Right lobe of liver (tissue), 4 donors: ENCODE data around the genes ITCH and NFS1.

DNA sequence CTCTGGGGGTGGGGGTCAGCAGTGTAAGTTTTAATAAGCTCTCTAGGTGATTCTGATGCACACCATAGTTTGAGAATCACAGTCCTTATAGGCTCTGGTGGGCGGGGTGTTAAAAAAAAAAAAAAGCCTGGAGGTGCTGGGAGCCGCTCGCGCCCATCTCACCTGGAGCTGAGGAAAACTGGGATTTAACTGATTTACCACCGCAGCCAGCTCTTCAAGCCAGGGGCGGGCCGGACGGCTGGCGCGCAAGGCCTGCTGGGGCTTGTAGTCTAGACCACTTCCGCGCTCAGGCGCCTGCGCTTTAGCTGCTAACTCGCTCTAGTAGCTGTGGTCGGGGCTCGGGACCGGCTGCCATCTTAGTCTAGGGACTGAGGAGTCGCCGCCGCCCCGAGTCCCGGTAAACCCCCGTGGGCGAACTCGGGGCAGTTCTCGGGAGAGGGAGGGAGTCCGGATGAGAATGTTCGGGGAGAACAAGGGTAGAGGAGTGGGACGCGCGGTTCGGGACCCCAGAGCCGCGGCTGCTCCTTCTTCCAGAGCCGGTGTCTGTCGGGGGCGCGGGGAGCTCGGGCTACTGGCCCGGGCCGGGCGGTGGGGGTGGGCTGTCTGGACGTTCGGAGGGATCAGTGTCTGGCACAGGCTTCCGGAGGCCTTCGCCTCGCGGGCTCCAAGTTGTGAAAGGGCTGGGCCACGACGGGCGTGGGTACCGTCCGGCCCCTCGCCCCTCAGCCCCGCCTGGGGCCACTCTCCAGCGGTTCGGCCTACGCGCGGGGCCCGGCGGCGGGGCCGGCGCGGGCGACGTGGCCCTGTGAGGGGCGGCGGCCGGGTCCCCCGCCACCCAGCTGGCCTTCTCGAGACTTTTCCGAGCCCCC, at the start of gene ITCH:
Gene ITCH (plus strand): TSS at position 321 of the 869 bp plus-strand sequence.
- PRO-cap, 4 experiments, result peak in 4 of 4 experiments; most common plus-strand start position 321 of the sequence (in 2); most common minus-strand start position 170 of the sequence (in 3)
- RAMPAGE, long total RNA, 2 experiments, result start-site peak on the plus strand in 2 of 2 experiments, centred at positions 342 to 351 of the sequence, 835 to 1,524 reads per replicate

- PRO-cap, 4 experiments, result no peak in any of the 4 experiments
- RAMPAGE, long total RNA, 2 experiments, result no peak in any of the 2 experiments
Observed at GRCh38 chr20:34431340-34431735, 68.3 kb downstream of the ITCH start.

- PRO-cap, 4 experiments, result no peak in any of the 4 experiments
- RAMPAGE, long total RNA, 2 experiments, result no peak in any of the 2 experiments
Observed at GRCh38 chr20:34522848-34523457, 6.7 kb downstream of the DYNLRB1 start.

DNA sequence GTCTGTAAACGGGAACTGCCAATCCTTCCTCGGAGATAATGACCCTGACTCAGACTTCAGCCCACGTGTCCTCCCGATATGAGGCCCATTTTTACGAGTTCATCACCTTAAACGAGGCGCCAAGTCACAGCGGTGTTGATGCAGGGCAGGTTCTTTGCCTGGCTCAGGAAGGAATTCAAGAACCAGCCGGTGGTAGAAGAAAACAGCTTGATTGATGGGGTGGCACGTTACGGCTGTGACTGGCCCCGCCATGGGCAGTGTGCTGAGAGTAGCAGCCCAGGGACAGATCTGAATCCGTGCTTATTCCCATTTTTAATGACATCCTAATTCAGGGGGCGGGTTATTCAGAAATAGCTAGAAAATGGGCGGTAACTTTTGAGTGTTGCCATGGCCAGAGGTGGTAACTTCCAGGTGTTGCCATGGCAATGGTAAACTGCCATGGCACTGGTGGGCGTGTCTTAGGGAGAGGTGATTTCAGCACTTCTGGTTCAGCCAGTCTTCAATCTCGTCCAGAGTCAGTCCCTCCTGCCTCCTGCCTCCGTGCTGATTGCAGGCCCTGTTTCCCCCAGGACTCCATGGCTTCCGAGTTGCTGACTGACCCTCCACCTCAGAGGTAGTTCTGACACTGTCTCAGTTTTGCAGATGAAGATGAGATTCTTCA, 9.1 kb upstream of the MAP1LC3A start:
- PRO-cap, 4 experiments, result no peak in any of the 4 experiments
- RAMPAGE, long total RNA, 2 experiments, result no peak in any of the 2 experiments

GRCh38 chr20:34581489-34582451, 23.3 kb downstream of the MAP1LC3A start:
- PRO-cap, 4 experiments, result no peak in any of the 4 experiments
- RAMPAGE, long total RNA, 2 experiments, result no peak in any of the 2 experiments

- PRO-cap, 4 experiments, result no peak in any of the 4 experiments
- RAMPAGE, long total RNA, 2 experiments, result no peak in any of the 2 experiments
Observed at GRCh38 chr20:34714309-34715020, 10.3 kb downstream of the TP53INP2 start.

GRCh38 chr20:34715359-34715702, 11.2 kb downstream of the TP53INP2 start:
- PRO-cap, 4 experiments, result no peak in any of the 4 experiments
- RAMPAGE, long total RNA, 2 experiments, result no peak in any of the 2 experiments

GRCh38 chr20:34873981-34874406, 1.3 kb upstream of the GGT7 start:
- PRO-cap, 4 experiments, result peak in 2 of 4 experiments; most common plus-strand start chr20:34874211 (in 1)
- RAMPAGE, long total RNA, 2 experiments, result no peak in any of the 2 experiments

GRCh38 chr20:34953047-34953549, 2.5 kb downstream of the GSS start:
- PRO-cap, 4 experiments, result no peak in any of the 4 experiments
- RAMPAGE, long total RNA, 2 experiments, result no peak in any of the 2 experiments

- PRO-cap, 4 experiments, result no peak in any of the 4 experiments
- RAMPAGE, long total RNA, 2 experiments, result no peak in any of the 2 experiments
Observed at GRCh38 chr20:35020416-35020959, 64.8 kb downstream of the MYH7B start.

GRCh38 chr20:35253020-35253407, 24.9 kb downstream of the MMP24OS start:
- PRO-cap, 4 experiments, result no peak in any of the 4 experiments
- RAMPAGE, long total RNA, 2 experiments, result no peak in any of the 2 experiments

DNA sequence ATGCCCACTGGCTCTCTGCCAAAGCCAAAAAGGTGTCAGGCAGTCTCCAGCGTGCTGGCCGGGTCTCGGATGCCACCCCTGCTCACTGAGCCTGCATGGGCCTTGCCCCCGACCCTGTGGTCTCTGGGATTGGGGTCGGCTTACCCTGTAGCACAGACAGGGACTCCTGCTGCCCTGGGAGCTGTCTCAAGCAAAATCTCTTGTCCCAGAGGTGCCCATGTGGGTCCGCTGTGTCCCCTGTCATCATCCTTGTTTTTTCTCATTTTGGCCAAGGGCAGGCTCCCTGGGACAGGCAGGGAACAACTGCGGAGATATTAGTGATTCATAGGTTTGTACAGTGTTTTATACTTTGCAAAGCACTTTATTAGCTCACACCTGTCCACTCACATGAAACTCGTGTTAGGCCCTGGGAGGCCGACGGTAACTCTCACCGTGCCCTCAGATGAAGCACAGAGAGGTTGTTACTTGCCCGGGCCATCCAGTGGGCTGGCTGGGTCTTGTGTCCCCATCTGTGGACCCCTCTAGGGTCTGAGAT, 1.8 kb downstream of the MMP24OS start:
- PRO-cap, 4 experiments, result no peak in any of the 4 experiments
- RAMPAGE, long total RNA, 2 experiments, result no peak in any of the 2 experiments

GRCh38 chr20:35276547-35277068, 1.3 kb downstream of the MMP24OS start:
- PRO-cap, 4 experiments, result no peak in any of the 4 experiments
- RAMPAGE, long total RNA, 2 experiments, result no peak in any of the 2 experiments

DNA sequence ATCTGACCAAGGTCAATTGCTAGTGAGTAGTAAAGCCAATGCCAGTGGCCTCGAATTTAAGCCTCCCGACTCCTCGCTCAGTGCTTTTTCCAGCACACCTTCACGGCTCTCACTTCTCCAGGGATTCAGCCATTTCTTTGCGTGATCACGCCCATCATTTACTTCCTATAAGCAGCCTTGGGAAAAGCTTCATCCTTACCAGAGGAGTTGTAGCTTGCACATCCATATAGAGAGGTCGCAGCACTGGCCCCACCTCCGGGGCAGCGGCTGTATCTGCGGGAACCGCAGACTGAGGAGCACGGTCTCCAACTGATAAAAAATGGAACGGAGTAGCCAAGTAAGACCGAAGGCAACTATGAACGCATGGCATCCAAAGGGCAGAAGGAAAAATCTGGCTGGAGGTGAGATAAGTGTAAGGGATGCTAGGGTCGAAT, 853 bp downstream of the NFS1 start:
- PRO-cap, 4 experiments, result no peak in any of the 4 experiments
- RAMPAGE, long total RNA, 2 experiments, result no peak in any of the 2 experiments

GRCh38 chr20:35698776-35699710, at the start of gene NFS1:
NFS1 (minus strand) TSS chr20:35699352.
- PRO-cap, 4 experiments, result peak in 4 of 4 experiments; most common plus-strand start chr20:35699631 (in 3); most common minus-strand start chr20:35699352 (in 4)
- RAMPAGE, long total RNA, 2 experiments, result start-site peak on the plus strand in 2 of 2 experiments, at chr20:35699389-35699451 at its widest, 1,952 to 2,426 reads per replicate; start-site peak on the minus strand in 2 of 2 experiments, at chr20:35699320-35699354 at its widest, 63 to 217 reads per replicate

- PRO-cap, 4 experiments, result peak in 3 of 4 experiments; most common minus-strand start chr20:35705879 (in 3)
- RAMPAGE, long total RNA, 2 experiments, result no peak in any of the 2 experiments
Observed at GRCh38 chr20:35705681-35706468, 6.7 kb downstream of the ROMO1 start.

DNA sequence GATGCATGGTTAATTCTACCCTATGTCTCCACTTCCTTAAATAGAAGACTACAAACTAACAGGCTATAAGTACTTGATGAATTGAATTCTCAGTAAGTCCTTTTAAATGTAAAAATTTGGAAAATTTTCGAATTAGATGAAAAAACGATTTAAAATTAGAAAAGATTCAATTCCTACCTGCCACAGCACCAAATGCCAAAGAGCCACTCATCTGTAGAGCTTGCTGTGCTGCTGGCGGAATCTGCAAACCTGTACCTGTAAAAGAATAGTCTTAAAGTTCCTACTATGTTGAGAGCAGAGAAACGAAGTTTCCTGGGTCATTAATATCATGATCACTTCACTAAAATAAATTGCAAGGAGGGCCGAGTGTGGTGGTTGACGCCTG, 13.6 kb downstream of the ROMO1 start:
- PRO-cap, 4 experiments, result no peak in any of the 4 experiments
- RAMPAGE, long total RNA, 2 experiments, result no peak in any of the 2 experiments

DNA sequence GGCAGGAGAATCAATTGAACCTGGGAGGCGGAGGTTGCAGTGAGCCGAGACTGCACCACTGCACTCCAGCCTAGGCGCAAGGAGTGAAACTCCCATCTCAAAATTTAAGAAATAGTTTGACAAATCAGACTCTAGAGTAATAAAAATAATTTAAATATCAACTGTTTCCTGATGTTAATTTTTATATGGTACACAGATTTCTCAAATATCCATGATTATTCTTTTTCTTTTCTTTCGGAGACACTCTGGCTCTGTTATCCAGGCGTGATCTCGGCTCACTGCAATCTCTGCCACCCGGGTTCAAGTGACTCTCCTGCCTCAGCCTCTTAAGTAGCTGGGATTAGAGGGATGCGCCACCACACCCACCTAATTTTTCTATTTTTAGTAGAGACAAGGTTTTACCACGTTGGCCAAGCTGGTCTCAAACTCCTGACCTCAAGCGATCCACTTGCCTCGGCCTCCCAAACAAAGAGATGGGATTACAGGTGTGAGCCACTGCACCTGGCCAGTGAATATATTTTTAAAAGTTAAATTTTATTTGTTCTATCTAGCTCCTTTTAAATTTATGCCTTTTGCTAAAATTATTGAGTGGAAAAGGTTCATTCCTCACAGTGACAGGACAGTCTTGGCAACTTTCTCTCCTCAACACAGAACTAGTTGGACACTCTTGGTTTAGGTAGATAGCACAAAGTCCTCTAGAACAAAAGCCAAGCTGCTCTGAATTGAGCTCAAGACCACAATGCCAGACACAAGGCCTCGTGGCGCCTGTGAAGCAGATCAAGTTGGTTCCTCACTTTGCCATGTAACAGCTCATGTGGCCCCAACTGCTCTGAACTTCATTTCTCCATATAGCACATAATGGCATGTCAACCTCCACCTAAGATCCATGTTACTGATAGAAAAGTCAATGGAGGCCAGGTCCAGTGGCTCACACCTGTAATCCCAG, 20.6 kb downstream of the ROMO1 start:
- PRO-cap, 4 experiments, result no peak in any of the 4 experiments
- RAMPAGE, long total RNA, 2 experiments, result no peak in any of the 2 experiments

DNA sequence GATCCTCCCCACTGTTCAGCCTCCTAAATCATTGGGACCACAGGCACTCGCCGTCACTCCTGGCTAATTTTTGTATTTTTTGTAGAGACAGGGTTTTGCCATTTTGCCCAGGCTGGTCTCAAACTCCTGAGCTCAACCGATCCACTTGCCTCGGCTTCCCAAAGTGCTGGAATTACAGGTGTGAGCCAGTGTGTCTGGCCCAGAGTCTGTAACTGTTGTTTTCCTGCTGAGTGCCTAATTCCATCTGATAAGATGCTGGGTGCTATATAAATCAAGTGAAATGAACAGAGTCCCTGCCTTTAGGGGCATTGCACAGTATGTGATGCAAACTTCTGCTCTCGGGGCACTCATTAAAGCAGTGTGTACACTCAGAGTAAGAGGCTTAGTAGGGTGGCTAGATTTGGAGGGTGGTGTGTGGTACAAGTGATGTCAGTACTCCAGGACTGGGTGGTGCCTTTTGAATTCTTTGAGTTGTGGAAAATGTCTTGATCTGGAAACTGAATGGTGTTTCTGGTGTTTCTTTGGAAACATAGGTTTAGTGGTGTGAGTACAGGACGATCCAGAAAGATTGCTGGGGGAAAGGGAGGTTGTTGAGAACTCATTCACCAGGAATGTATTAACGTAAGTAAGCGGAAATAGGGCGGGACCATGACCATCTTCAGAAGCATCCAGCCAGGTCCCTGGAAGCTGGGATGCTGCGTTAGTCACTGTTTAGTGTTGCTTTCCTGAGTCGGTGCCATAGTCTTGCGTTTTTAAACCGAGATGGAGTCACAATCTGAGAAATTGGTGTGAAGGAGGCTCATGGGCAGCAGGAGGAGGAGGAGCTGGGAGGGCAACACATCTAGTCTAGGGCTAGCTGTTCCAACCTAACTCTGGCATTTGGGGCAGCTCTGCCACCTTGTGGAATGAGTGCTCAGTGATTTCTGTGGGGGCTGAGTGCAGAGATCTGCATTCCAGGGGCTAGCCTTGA, 70.5 kb downstream of the SCAND1 start:
- PRO-cap, 4 experiments, result no peak in any of the 4 experiments
- RAMPAGE, long total RNA, 2 experiments, result no peak in any of the 2 experiments

- PRO-cap, 4 experiments, result no peak in any of the 4 experiments
- RAMPAGE, long total RNA, 2 experiments, result start-site peak on the minus strand in 2 of 2 experiments, at chr20:36049970-36050153 at its widest, 49 to 187 reads per replicate
Observed at GRCh38 chr20:36049828-36050220, 81.4 kb downstream of the CNBD2 start.